ENCODE measurements around a stretch of chr16.

- RRBS, 2 experiments = no CpG with 5 or more reads among the region's 13 CpGs
Observed at GRCh38 chr16:81524057-81524818, 79.6 kb downstream of the CMIP start.

DNA sequence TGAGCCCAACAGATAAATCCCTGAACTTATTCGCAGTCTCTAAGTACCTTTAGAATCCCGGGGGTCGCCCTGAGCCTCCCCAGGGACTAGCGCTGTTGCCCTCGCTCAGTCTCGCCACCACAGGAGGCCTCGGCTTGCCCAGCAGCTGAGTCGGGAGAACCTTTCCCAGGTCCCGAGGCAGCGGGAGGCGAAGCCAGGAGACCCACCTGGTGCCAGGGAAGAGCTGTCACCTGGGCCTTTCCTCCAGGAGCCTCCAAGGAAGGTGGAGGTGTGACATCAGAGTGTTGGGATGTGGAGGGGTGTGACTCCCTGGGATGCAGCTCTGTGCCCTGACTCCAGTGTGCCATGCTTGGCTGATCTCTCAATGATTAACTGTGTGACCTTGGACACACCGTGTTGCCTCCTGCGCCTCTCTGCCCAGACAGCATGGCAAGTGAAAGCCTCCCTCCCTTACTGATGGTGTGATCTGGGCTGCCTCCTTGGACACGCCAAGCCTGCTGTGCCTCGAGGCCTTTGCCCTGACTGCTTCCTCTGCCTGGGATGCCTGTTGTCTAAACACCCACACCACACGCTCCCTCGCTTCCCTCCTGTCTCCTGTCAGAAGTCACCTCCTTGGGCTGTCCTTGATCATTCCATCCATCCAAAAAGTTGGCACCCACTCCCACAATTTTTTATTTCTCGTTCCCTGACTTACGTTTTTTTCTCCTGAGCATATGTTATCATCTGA, 88.0 kb downstream of the CMIP start:
- RRBS, 2 experiments = no CpG with 5 or more reads among the region's 19 CpGs

GRCh38 chr16:81538869-81539415, 94.3 kb downstream of the CMIP start:
- RRBS, 2 experiments = no CpG with 5 or more reads among the region's 13 CpGs

DNA sequence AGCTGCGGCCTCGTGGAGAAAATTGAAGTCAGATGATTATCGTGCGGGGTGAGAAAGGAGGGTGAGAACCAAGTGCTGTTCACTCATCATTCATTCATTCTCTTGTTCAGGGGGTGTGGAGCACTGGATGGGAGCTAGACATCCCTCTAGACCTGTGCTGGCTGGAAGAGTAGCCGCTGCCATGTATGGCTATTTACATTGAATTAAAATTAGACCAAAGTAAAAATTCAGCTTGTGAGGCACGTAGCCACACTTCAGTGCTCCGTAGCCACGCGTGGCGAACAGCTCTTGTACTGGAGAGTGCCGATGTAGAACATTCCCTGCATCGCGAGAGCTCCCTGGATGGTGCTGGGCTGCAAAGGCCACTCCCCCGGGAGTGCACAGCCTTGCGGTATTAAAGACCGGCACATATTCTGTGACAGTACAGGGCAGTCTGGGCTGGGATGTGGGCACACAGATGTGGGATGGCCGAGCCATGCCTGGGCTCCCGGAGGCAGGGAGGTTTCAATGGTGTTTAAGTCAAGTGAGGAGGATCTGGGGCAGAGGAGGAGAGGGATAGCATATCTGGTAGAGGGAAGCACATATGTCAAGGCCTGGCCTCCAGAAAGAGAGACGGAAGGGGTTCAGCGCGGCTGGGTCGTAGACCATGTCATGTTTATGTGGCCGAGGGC, 102.2 kb downstream of the CMIP start:
- RRBS, 2 experiments = 87 to 91% methylated on average over 3 of the region's 23 CpGs

DNA sequence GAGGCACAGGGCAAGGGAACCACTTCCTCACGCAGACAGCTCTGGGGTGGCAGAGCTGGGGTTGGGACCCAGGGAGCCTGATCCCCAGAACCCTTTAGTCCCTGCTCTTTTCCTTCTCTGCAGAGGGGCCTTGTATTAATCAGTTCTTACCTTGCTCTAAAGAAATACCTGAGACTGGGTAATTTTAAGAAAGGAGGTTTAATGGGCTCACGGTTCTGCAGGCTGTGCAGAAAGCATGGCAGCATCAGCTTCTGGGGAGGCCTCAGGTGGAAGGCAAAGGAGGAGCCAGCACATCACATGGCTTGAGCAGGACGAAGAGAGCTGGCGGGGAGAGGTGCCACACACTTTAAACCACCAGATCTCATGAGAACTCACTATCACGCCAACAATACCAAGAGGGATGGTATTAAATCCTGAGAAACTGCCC, 137.1 kb downstream of the CMIP start:
- RRBS, 2 experiments = no CpG with 5 or more reads among the region's 5 CpGs

- RRBS, 2 experiments = no CpG with 5 or more reads among the region's 12 CpGs
Observed at GRCh38 chr16:81600894-81601482, 156.4 kb downstream of the CMIP start.

DNA sequence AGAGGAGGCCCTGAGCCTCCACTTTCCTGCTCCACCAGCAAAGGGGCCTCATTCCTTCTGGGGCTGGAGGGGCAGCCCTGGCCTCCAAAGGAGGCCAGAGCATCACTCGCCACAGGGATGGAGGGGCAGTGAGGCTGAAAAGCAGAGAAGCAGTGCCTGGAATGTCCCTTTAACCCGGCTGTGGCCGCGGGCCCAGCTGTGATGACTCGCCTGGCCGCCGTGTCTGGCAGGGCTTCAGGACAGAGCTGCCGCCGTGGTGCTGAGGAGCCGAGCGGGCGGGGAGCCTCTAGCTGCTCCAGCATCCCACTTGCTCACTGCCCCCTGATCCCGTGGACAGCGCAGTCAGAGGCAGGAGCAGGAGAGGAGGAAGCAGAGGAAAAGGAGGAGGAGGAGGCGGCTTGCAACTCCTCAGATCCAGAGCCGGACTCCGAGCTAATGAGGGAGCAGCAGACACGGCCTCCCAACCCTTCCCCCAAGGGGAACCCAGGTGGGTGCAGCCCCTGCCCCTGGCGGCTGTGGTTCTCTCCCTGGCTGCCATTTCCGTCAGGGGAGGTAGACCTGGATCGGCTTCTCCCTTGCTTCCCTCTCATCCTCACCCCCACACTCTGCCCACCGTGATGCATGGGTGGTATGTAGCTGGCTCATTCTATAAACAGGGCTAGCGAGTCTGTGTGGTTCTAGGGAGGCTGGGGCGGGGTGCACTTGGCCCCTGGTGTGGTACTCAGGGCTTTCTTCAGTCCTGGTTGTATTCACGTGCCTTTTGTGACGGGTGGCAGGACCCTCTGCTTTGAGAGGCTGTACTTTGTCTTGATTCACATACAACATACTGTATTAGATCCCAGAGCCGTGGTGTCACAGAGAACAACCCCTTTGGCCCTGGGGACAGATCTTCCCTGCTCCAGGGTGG, 165.7 kb downstream of the CMIP start:
- RRBS, 2 experiments = no CpG with 5 or more reads among the region's 27 CpGs

DNA sequence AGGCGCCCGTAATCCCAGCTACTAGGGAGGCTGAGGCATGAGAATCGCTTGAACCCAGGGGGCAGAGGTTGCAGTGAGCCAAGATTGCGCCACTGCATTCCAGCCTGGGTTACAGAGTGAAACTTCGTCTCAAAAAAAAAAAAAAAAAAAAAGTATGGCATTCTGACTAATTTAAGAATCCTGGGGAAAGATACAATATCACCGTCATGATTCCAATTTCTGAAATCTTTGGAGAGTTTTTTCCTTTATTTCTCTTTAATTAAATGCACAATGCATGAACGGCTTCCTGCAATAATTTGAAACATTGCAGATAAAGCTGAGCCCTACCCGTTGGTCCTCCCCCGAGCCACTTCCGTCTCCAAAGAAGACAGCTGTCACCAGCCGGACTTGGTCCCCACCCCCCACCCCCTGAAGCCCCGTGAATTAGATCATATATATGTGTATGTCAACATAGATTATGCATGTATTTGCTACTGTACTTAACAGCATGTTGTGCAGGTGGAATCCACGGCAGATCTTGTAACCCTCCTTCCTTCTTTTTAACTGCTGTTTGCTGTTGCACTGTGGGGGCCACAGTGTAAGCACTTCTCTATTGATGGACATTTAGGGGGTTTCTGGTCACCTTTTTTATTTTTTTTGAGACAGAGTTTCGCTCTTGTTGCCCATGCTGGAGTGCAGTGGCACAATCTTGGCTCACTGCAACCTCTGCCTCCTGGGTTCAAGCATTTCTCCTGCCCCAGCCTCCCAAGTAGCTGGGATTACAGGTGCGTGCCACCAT, 142.5 kb upstream of the PLCG2 start:
- RRBS, 2 experiments = no CpG with 5 or more reads among the region's 15 CpGs

DNA sequence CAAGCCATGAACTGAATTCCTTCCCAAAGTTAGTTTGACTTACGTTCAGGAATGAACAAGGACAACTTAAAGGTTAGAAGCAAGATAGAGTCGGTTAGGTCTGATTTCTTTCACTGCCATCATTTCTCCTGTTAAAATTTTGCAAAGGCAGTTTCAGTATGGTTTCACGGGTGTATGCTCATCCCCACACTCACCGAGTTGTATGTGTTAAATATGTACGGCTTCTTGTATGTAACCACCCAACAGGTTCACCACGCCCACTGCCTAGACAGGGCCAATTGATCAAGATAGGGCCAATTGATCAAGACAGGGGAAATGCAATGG, 62.7 kb upstream of the PLCG2 start:
- RRBS, 2 experiments = no CpG with 5 or more reads among the region's 6 CpGs

- RRBS, 2 experiments = no CpG with 5 or more reads among the region's 7 CpGs
Observed at GRCh38 chr16:81774260-81774697, 4.8 kb upstream of the PLCG2 start.

GRCh38 chr16:81921589-81921905, 89.7 kb downstream of the SDR42E1 start:
- RRBS, 2 experiments = no CpG with 5 or more reads among the region's 4 CpGs

DNA sequence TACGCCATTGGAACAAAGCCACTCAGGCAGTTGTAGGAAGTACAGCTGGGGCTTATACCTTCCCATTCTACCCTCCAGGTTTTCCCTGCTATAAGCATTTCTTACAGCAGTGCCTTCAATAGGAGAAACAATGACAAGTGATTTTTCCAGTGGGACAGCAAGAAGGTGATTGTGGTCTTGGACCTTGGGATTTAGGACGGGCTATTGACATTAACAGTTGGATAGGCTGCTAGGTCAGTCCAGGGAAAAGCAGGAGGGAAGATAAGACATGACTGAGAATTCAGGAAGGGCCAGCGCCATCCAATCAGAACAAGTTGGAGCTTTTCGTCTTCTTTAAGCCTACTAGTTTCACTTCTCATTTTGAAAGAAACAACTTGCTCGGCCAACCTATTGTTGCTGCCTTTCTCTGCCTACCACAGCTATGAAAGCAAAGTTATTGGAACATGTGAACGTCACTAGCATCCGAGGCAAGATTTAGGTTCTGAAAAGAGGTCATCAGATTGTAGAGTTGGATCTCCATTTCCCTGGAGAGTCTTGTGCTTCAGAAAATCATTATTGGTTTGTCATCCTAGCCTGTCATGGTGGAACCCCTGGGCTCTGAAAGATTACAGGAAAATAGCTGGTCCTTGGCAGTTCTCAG, 25.0 kb downstream of the CDH13 start:
- RRBS, 2 experiments = no CpG with 5 or more reads among the region's 7 CpGs

DNA sequence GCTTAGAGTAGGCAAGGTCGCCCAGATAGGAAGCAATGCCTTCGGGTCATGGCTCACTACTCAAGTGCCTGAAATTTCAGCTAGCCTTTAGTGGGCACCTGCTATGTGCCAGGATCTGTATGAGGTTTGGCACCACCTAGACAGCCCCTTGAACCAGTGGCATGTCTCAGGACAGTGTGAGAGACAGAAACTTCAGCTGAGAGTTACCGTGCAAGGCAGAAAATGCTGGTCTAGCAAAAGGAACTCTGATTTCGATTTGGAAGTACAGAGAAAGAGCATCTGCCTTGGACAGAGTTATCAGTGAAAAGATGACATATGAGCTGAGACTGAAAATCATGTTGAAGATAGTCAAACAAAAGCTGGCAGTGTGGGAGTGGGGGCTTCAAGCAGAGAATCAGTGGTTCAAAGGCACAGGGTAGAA, 29.1 kb downstream of the CDH13 start:
- RRBS, 2 experiments = no CpG with 5 or more reads among the region's 4 CpGs

GRCh38 chr16:82782634-82783375, 156.0 kb downstream of the CDH13 start:
- RRBS, 2 experiments = no CpG with 5 or more reads among the region's 12 CpGs

GRCh38 chr16:83473317-83473516, 334.6 kb upstream of the HSBP1 start:
- RRBS, 2 experiments = no CpG with 5 or more reads among the region's 2 CpGs

DNA sequence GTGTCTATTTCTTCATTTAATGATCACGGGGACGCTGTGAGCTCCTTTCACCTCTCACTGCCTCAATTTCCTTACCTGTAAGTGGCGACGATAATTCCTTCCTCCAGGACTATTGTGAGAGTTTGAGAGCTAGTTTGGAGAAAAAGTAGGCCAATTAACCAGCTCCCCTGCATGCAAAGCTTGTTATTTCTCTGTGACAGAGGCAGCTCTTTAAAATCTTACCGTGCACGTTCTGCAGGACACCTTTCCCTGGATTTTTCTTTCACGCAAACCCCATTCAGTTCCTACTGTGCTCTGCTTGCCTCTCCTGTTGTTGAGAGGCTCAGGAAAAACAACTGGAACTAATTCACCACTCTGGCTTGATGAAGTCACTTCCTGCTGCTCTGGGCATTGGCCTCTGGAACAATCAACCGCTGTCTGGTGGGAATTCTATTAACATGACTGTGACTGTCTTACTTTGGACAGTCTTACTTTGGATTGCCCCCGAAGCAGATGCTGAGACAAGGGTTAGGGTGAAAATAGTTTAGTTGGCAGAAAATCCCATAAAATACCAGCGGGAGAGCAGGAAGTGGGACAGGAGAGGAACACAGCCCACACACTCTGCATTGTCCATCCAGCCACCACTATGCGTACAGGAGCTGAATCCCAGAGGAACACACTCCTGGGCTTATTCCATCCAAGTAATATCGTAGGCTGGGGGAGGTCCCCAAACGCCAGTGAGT, 90.0 kb upstream of the HSBP1 start:
- RRBS, 2 experiments = no CpG with 5 or more reads among the region's 13 CpGs

- RRBS, 2 experiments = under 1 to 1% methylated on average over 17 of the region's 77 CpGs
Observed at GRCh38 chr16:83899259-83900323, 676 bp downstream of the MLYCD start.

DNA sequence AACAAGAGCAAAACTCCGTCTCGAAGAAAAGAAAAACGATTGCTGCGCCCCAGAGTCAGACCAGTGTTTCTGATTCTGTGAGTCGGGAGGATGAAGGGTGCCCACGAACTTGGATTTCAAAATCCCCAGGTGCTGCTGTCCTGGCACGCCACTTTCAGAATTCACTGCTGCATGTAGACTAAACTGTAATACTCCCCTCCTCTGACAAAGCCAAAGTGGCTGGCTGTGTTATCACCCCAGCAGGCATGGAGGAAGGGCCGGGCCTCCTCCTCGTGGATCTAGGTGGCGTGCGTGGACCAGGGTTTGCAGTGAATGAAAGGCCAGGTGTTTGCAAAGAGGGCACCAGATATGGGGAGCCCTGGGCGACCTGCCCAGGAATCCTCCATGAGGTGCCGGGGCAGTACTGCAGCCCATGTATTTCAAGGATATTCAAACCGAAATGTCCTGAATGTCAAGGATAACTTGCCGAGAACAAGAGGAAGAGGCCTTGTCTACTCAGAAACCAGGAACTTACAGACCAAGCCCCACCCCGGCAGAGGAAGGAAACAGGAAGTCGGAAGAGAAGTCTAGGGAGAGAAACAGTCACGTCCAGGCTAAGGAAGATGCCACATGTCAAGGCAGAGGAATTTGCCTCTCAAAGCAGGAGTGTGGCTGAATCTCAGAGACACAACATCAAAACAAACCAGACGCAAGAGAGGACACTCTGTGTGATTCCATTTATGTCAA, 13.8 kb upstream of the OSGIN1 start:
- RRBS, 2 experiments = no CpG with 5 or more reads among the region's 19 CpGs

DNA sequence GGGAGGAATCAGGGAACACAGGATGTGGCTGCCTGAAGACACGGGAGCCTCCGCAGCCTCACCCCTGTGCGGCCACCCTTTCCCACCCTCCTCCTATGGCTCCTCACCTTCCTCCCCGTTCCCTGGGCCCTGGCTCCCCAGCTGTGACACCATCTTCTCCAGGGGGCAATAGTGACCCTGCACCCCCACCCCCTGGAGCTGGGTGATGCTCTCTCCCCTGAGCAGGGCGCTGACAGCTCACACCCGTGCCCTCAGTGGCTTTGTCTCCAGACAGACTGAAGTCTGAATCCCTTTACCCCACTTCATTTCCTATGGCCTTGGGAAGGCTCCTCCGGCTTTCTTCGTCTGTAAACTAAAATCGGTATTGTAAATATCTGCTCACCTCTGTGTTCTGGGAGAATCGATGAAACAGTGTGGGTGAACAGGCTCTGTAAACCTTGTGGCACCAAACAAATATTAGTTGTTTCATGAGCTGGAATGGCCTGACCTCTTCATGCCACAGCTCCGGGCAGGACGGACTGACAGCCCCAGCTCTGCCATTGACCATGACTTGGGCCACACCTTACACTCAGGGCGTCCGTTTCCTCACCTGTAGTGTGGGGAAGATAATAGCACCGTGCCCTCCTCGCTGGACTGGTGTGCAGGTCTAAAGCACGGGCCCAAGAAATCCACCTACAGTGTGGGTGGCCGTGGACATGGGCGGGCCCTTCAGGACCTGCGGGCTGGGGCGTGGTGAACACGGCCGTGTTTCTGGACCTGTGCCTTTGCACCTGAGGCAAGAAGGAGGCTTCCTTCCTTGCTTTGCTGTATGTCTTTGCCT, 6.3 kb upstream of the OSGIN1 start:
- RRBS, 2 experiments = no CpG with 5 or more reads among the region's 23 CpGs

DNA sequence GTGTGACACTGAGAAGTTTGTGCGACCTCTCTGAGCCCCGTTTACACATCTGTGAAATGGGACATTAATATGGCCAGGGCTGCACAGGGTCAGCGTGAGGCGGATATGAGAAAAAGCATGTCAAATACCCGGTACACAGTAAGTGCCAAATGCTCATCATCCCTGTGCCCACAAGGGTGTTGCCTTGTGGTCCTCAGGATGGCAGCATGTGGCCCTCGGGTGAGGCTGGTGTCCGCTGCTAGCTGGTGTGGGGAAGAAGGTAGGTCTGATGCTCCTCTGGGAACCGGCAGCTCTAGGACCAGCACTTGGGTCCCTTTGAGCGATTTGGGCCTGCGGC, 3.5 kb downstream of the OSGIN1 start:
- RRBS, 2 experiments = no CpG with 5 or more reads among the region's 10 CpGs